ENCODE data around the gene DUSP10.

DNA sequence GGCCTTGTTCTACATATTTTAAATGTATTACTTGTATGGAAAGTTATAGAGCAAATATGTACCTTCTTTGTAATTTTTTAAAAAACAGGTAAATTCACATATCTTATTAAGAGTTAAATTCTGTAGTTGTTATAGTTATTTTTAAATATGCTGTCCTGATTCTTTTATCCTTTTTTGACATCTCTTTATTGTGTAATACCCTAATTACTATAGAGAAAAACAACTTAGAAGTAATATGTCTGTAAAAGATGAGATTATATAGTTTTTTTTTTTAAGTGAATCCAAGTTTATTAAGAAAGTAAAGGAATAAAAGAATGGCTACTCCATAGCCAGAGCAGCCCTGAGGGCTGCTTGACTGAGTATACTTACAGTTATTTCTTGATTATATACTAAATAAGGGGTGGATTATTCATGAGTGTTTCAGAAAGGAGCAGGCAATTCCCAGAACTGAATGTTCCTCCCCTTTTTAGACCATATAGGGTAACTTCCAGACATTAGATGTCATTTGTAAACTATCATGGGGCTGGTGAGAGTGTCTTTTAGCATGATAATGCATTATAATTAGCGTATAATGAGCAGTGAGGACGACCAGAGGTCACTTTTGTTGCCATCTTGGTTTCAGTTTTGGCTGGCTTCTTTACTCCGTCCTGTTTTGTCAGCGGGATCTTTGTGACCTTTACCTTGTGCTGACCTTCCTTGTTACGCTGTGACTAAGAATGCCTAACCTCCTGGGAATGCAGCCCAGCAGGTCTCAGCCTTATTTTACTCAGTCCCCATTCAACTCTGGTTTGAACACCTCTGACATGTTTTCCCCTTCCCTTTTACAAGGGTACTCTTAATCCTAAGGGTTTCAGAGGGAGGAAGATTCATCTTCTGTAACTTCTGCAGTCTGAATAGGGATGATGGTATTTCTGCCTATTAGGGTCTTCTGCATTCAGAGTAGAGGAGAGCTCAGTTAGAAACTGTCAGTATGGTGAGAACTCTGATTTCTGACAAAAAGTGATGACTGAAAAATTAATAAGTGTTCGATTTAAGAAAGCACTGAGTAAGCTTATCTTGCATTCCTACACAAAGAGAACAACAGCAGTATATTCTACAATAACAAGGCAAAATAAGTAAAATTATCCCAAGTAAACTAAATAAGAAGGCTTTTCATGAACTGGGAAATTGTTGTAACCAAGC lies 16.1 kb downstream of the KCTD3 start:
- RRBS, result no CpG with 5 or more reads among the region's 6 CpGs

DNA sequence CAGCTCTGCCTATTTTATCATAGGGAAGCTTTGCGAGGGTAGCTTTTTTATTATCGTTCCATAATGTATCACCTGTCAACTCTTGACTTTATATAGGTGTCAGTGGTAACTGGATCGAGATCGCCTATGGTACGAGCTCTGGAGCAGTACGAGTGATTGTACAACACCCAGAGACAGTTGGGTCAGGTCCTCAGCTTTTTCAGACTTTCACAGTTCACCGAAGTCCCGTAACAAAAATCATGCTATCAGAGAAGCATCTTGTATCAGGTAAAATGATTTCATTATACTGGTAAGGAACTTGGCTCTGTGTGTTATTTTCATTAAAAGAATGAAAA lies 36.9 kb downstream of the KCTD3 start:
- RRBS, result no CpG with 5 or more reads among the region's 8 CpGs

- RRBS, result no CpG with 5 or more reads among the region's 2 CpGs
These were observed 261.2 kb downstream of the USH2A start for GRCh38 chr1:216162141-216162340.

GRCh38 chr1:216531254-216531793 lies 108.1 kb upstream of the USH2A start:
- RRBS, result no CpG with 5 or more reads among the region's 9 CpGs

DNA sequence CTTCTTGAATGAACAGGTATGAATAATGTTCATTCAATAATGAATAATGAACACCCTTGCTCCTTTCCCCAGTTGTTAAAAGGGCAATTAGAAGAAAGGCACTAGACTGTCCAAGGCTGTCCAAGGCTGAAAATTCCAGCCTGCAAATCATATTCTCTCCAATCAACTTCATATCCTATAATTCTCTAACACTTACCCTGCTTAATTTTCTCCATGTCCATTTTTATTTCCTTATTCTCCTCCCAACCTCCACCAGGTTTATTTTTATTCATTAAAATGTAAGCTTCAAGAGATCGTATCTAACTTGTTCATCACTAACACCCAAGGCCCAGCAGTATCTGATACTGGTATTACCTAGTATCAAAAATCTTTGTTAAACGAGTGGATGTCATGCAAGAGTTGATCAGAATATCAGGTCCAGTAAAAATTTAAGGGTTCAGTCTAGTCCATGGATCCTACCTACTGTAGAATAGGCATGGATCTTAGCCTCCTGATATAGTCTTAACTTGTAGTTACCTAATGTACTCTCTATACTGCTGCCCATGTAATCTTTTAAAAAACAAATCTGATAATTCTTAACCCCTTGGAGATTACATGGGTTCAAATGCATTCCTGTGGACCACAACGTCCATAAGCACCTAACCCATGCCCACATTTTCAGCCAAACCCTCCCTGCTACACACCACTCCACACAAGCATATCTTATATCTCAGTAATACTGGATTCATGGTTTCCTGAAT lies 29.1 kb downstream of the GPATCH2 start:
- RRBS, result no CpG with 5 or more reads among the region's 3 CpGs

DNA sequence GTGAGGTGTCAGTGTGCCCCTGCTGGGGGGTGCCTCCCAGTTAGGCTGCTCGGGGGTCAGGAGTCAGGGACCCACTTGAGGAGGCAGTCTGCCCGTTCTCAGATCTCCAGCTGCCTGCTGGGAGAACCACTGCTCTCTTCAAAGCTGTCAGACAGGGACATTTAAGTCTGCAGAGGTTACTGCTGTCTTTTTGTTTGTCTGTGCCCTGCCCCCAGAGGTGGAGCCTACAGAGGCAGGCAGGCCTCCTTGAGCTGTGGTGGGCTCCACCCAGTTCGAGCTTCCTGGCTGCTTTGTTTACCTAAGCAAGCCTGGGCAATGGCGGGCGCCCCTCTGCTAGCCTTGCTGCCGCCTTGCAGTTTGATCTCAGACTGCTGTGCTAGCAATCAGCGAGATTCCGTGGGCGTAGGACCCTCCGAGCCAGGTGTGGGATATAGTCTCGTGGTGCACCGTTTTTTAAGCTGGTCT lies 64.6 kb downstream of the SPATA17 start:
- RRBS, result no CpG with 5 or more reads among the region's 12 CpGs

DNA sequence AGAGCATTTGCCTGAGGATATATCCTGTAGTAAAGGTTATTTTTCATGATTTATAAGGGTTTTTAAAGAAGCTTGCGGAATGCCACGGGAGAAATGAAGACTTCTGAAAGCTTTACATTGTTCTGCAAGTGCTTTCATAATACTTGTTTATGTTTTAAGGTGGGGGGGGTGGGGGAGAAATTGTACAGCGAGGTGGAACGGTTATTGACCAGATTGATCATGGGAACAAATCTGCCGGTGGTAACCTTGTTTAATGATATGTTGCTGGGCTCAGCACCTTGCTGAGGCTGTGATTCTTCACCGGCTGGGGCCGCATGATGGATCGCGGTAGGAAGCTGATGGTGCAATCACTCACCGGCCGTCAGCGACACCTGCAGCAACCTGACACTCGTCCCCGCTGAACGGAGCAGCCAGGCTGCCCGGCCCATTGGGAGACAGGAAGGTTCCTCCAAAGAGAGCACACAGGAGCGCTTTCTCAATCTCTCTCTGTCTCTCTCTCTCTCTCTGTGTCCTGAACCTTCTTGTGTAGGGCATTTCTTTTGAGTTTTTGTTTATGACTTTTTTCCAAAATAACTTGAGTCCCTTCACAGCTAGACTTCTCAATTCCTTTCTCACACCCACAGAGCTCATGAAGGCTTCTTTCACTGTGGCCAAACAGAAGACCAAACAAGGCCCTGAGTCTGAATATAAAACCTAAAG lies 128.5 kb upstream of the RRP15 start:
- RRBS, result 5% methylated on average over 12 of the region's 17 CpGs

- RRBS, result under 1% methylated on average over 9 of the region's 19 CpGs
These were observed 1.0 kb downstream of the TGFB2 start for GRCh38 chr1:218346203-218346556.

DNA sequence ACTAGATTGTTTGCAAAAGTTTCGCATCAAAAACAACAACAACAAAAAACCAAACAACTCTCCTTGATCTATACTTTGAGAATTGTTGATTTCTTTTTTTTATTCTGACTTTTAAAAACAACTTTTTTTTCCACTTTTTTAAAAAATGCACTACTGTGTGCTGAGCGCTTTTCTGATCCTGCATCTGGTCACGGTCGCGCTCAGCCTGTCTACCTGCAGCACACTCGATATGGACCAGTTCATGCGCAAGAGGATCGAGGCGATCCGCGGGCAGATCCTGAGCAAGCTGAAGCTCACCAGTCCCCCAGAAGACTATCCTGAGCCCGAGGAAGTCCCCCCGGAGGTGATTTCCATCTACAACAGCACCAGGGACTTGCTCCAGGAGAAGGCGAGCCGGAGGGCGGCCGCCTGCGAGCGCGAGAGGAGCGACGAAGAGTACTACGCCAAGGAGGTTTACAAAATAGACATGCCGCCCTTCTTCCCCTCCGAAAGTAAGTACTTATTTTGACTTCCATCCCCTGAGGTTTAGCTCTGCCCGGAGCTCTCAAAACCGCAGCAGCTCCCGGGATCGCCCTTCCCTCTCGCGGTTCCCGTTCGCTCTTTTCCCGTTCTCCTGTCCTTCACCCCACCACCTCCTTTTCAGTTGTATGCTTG lies 1.5 kb downstream of the TGFB2 start:
- RRBS, result 0% methylated on average over 2 of the region's 34 CpGs

DNA sequence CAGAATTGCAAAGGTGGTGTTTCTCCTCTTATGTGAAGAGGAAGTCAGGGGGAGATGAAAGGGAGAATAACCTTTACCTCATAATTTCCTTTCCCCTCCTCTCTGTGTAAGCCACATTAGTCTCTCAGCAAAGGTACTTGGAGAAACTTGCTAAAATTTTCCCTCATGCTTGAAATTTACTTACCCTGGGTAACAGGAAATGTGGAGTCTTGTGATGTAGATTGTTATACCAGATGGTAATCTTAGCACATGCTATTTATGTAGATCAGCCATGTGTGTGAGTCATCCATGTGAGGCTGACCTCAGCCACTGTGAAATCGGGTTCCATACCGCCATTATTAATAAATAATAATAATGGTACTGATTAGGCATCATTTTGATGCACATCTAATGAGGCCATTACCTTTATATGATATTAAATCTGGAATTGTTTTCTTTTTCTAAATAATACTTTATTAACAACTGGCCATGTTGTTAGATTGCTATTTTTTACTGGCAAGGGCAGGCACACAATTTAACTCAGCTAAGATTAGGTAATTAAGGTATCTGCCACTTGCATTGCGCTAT lies 128.5 kb downstream of the TGFB2 start:
- RRBS, result no CpG with 5 or more reads among the region's 3 CpGs

DNA sequence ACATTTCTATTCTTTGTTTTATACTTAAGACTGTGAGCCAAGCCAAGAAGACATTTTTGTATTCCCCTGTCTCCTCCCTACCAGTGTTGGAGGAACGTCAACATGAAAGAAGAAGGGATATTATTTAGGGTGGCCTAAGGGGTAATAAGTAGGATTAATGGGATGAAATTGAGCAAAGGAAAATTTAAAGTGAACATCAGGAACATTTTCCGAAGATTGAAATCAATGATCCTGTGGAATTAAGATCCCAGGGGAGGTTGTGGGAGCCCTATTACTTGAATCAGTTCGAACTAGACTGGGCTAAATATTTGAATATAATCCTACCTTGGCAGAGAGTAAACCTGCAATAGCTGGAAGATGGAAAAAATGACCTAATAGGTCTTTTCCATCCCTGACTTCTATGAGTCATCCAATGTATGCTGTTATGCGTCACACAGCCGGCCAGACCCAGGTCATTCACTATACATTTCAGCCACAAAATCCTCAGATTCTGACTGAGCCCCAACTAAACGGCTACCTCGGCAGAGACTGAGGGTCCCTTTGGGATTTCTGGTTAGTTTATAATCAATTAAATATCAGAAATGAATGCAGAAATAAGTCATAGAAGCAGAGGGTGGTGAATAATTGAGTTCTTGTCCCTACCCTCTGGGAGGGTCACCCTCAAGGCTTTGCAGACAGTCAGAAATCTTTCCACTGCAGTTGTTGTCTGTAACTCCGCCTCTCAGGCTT lies 240.3 kb downstream of the TGFB2 start:
- RRBS, result no CpG with 5 or more reads among the region's 8 CpGs

DNA sequence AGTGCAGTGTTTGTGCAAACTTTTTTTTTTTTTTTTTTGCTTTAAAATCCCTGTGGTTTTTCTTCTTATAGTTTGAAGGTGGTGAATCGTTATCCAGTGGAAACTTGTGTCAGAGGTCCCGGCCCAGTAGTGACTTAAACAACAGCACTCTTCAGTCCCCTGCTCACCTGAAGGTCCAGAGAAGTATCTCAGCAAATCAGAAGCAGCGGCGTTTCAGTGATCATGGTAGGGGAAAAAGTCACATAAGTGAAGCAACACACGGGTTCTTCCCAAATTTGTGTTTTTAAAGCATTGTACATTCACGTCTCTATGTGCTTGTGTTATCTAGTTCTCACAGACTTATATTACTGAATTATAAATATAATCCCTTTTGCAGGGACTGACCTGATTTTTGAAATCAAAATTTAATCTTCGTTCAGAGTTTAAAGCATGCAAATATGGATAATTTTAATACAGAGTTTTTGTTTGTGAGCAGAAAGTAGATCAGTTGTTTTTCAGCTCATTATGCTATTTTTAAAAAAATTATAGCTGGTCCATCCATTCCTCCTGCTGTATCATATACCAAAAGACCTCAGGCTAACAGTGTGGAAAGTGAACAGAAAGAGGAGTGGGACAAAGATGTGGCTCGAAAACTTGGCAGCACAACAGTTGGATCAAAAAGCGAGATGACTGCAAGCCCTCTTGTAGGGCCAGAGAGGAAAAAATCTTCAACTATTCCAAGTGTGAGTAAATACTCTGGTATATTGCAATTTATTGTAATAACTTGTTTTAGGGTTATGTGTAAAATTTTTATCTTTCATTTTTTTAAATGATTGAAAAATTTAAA lies 54.6 kb upstream of the C1orf115 start:
- RRBS, result no CpG with 5 or more reads among the region's 9 CpGs

- RRBS, result no CpG with 5 or more reads among the region's 10 CpGs
These were observed 2.0 kb downstream of the MTARC2 start for GRCh38 chr1:220750047-220750686.

DNA sequence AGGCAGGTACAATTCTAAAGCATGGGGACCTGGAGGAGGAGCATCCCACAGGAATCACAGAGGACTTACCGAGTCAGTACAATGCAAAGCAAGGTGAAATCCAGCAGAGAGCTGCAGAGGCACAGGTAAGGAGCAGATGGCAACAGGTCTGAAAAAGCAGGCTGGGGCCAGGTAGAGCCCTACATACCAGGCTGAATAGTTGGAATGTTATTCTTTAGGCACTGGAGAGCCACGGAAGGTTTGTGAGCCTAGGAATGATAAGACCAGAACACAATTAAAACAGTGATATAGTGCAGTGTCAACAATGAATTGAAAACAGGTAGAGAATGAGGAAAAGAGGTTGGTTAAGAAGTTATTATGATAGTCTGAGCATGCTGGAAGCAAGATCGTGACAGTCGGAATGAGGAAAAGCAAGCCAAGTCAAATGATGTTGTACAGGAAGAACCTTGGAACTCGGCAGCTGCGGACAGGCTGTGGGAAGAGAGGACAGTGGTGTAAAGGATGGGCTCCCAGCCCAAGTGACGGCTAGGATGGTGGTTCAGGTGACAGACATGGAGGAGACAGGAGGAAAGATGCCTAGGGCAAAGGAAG lies 25.5 kb downstream of the MTARC1 start:
- RRBS, result no CpG with 5 or more reads among the region's 7 CpGs

- RRBS, result 8% methylated on average over 4 of the region's 6 CpGs
These were observed 35.5 kb upstream of the HLX start for GRCh38 chr1:220843717-220844076.

- RRBS, result no CpG with 5 or more reads among the region's 1 CpG
These were observed 425.5 kb downstream of the DUSP10 start for GRCh38 chr1:221316354-221316780.

GRCh38 chr1:221687879-221688413 lies 53.9 kb downstream of the DUSP10 start:
- RRBS, result no CpG with 5 or more reads among the region's 4 CpGs

DNA sequence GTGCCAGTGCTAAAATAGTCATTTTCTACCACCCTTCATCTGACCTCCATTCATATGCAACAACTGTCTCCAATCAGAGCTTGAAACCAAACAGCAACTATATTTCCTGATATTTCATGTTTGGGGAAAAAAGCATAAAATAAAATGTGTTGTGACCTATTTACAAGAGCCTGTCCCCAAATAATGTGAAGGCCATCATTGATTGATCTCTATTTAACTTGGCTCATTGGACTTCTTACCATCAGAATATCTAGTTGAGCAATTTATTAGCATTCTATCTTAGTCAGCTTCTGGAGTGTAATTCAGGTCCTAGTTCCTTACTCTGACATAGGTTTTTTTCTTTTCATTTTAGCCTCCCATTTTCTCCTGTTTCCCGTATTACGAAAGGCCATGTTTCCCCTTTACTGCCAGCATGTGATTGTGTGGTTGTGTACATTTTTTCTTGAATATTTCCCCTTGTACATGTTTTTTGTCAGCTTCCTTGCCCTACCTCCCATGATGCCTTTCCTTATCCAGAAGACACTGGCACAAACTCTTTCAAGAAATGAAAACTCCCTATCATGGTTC lies 43.0 kb downstream of the DUSP10 start:
- RRBS, result no CpG with 5 or more reads among the region's 2 CpGs

DNA sequence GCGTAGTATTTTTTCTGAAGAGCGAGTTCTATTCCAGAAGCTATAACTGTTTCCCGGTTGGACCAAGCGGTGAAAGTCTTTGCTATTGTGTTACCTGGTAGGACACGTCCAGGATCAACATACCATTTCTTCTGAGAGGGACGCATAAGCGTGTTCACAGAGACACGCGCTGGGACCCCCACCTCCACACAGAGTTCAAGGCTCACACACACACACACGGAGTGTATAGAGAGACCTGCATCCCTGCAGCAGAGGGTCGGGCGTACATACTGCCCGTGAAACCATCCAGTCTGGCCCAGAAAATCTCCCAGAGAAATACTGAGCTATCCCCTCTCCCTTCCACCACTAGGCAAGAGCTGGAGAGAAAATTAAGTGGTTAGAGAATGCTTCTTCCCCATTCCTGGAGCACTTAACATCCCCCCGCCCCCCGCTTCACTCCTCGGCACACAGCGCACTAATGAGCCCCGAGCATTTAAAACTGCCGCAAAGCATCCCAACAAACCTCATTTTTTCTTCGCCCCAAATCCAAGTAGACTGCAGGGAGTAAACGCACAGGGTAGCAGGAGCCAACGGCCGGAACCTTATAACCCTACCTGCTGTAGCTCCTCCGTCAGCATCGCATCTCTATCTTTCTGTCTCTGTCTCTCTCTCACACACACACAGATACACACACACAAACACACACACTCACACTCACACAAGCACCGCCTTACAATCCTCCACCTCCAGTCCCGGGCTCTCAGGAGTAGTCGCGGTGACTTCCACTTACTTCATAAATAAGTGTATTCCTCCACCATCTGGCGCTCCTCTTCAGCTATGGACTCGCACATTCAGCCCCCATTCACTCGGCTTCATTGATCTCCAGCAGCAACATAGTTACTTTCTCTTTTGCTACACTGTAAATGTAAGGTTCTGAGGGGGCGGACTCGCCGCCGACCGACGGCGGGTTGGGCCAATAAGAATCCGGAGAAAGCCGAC lies at the start of gene DUSP10:
Gene DUSP10 (minus strand): TSS at position 878 of the 978 bp plus-strand sequence.
- RRBS, result 0% methylated on average over 1 of the region's 41 CpGs

- RRBS, result 1% methylated on average over 72 of the region's 106 CpGs
These were observed 1.0 kb upstream of the DUSP10 start for GRCh38 chr1:221742578-221743639.